Myometrial cell (primary cell): ENCODE measurements around the genes AGFG1, SCYGR7 and SPHKAP.

- RAMPAGE, long total RNA, result no peak
Observed at GRCh38 chr2:226087597-226088251, 688.2 kb downstream of the NYAP2 start.

GRCh38 chr2:226540158-226540689 is 259.4 kb downstream of the IRS1 start:
- RAMPAGE, long total RNA, result no peak

GRCh38 chr2:226631589-226632135 is 168.0 kb downstream of the IRS1 start:
- RAMPAGE, long total RNA, result no peak

DNA sequence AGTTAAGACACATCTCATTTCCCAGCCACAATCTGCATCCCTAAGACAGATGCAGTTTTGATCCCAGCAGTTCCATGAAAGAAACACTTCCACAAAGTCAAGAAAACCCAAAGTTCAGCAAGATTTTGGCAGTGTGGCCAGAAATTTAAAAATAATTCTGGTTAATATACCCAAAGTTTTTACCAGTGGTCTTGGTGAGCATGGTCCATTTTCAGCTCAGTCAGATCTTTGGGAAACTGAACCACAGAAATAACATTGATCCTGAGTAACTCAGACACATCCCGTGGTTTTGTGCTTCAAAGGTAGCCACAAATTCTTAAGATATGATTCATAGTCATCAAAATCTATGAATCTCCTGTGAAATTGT is 147.4 kb downstream of the IRS1 start:
- RAMPAGE, long total RNA, result no peak

GRCh38 chr2:226660529-226661080 is 139.0 kb downstream of the IRS1 start:
- RAMPAGE, long total RNA, result no peak

DNA sequence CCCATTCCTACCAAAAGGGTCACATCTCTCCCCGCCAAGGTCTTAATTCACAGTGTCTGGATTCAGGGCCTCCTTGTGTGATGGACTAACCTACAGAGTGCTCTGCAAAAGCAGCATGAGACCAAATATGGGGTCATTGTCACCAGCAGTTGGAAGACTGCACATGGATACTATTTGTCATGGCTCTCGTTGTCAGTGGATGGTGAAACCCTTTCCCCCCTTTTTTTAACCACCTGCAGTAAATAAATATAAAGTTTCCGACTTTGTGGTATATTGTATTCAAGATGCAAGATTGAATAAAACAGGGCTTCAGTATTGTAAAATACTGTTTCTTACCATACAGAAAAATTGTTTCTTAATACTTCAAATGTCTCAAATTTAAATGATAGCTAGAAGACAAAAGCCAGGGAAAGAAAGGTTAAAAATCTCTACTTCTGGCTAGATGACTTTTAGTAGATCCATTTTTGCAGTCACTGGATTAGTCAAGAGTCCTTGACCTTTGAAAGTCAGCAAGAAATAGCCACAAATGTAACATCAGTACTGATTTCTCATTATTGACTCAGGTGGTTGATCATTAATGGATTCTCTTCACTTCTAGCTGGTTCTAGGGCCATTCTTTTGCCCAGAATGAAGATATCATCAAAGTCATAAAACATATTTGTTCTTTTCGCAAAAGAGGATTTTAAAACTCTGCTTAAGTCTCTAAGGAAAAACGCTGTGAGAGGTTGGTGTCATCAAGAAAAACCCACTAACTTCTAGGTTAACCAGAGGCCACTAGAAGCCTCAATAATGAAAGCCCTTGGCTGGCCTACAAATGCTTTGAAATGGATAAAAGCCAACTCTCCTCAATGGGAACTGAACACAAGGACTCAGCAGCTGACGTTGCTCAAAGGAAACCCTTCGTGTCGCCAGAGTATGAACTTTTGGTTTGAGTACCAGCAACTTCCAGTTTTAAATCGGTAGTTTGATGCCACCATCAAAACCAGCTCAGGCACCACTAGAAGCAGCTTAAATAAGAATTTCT is 66.5 kb downstream of the IRS1 start:
- RAMPAGE, long total RNA, result no peak

DNA sequence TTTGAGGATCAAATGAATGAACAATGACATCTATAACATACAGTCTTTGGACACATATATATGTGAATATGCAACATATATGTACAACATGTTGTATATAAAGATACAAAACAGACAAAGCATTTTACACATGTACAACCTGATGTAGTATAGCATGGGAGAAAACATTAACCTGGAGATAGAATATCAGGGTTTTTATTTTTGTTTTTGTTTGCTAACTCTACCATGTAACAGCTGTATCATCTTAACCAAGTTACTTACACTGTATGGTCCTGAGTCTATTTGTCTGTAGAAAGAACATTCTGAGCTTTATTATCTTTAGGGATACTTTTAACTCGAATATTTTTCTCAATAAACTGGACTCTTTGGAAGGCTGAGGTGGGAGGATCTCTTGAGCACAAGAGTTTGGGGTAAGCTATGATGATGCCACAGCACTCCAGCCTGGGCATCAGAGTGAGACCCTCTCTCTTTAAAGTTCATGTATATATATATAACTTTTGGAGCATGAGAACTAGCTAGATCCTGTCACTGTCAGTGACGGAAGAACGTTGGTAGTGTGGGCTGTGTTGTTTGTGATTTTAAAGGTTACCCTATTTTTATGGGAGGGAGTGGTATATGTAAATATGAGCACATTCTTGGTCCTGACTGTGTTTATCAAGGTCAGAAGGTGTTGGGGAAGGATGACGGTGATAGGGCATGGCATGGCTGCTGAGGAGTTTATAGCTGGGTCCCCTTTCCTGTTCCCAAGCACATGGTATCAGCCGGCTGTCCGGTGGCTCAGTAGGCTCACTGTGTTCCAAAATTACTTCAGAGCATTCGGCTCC is 28.9 kb downstream of the IRS1 start:
- RAMPAGE, long total RNA, result no peak

GRCh38 chr2:226839136-226839588 is 3.3 kb downstream of the RHBDD1 start:
- RAMPAGE, long total RNA, result no peak

DNA sequence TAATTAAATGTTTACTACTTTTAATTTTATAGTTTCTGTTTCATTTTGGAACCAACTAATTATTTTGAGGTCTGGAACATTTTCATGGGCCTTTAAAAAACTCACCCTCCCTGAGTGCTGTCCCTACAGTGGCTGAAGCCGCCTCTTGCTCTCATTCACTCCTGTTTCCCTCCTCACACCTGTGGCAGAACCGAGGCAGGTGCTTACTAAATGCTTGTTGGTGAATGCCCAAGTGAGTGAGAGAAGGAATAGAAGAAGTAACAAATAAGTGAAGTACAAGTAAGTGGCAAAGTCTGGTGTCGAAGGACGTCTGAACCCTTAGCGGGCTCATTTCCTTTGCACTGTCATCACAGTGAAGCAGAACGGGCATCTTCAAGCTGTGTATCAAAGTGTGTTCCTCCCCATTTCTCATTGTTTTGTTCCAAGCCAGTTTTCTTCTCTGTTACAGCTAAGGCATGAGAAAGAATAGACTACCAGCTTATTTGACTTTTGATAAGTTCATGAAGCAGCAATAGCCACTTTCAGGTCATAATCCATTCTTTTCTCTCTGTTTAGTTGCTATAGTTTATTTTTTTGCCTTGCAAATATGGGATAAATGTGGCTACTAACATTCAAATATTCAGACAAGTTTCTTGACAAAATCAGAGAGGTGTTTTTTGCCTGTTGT is 135.3 kb downstream of the RHBDD1 start:
- RAMPAGE, long total RNA, result no peak

GRCh38 chr2:227380754-227381081 is 1.6 kb upstream of the TM4SF20 start:
- RAMPAGE, long total RNA, result no peak

DNA sequence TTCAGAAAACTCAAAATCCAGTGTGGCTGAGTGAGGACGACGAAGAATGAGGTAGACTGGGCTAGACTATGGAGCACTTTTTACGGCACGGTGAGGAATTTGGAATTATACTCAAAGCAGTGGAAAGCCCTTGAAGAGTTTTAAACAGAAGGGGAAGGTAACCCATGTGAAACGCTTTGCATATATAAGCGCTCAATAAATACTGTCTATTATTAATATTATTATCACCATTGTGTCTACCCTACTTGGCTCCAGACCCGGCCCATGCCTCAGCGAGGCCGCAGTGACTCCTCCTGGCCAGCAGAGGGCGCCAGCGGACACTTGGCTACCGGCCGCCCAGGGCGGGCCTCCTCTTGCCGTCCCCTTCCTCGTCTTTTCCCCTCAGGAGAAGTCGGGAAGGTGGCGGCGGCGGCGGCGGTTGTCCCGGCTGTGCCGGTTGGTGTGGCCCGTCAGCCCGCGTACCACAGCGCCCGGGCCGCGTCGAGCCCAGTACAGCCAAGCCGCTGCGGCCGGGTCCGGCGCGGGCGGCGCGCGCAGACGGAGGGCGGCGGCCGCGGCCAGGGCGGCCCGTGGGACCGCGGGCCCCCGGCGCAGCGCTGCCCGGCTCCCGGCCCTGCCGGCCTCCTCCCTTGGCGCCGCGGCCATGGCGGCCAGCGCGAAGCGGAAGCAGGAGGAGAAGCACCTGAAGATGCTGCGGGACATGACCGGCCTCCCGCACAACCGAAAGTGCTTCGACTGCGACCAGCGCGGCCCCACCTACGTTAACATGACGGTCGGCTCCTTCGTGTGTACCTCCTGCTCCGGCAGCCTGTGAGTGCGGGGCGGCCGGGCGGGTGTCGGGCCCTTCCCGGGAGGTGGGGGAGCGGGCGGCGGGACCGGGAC is at the start of gene AGFG1:
Gene AGFG1, plus strand, starts transcription at position 378 of the 882 bp plus-strand sequence.
- RAMPAGE, long total RNA, result no peak

- RAMPAGE, long total RNA, result no peak
Observed at GRCh38 chr2:227493463-227494014, 21.6 kb downstream of the AGFG1 start.

DNA sequence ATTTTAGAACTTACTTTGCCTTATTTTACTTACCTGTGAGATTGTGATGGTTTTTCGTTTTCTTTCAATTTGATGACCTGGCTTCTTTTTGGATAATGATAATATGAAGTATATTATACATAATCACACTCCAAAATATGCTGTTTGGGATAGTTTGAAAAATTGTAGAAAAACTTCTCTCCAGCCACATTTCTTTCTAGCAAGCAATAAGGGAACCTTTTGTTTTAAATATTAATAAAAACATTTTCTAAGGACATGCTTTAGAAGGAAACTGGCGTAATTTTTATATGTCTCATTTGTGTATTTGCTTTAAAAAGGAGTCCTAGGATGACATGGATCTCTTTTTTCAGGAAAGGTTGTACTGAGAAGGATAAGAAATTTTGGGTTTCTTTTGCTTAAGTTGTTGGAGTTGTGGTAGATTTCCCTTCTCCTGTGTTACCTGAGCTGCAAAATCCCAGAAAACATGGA is 56.0 kb downstream of the AGFG1 start:
- RAMPAGE, long total RNA, result no peak

- RAMPAGE, long total RNA, result no peak
Observed at GRCh38 chr2:227566302-227566829, 32.3 kb upstream of the SCYGR2 start.

- RAMPAGE, long total RNA, result no peak
Observed at GRCh38 chr2:227728041-227728426, at the start of gene SCYGR7. Gene SCYGR7 (plus strand): TSS chr2:227728335.

DNA sequence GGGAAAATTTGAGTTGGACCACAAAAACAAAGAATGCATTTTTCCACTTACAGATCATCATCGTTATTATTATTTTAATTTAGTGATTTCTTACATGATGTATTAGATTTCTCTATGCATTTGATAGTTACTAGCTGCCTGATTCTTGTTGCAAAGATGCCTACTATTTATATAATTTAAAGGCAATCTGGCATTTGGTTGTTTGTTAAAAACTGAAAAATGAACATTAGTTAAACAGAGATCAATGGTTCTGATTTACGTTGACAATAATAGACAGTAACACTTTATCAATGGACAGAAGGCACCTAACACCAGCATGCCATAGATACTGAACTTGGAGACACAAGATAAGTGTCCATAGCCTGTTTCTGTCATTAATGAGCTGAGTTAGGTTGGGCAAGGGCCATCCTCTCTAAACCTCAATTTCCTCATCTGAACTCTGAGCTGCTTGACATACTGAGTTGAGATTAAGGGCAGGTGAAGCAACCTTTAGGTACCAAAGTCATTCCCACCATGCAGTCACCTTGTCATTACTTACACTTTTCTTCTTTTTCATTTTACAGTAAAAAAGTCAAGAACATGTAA is 2.9 kb downstream of the CCL20 start:
- RAMPAGE, long total RNA, result no peak

- RAMPAGE, long total RNA, result no peak
Observed at GRCh38 chr2:227854061-227854336, 17.4 kb upstream of the DAW1 start.

- RAMPAGE, long total RNA, result no peak
Observed at GRCh38 chr2:228181378-228182140, at the start of gene SPHKAP. Gene SPHKAP (minus strand): TSS chr2:228181687.

- RAMPAGE, long total RNA, result no peak
Observed at GRCh38 chr2:228466430-228466894, 285.0 kb upstream of the SPHKAP start.

DNA sequence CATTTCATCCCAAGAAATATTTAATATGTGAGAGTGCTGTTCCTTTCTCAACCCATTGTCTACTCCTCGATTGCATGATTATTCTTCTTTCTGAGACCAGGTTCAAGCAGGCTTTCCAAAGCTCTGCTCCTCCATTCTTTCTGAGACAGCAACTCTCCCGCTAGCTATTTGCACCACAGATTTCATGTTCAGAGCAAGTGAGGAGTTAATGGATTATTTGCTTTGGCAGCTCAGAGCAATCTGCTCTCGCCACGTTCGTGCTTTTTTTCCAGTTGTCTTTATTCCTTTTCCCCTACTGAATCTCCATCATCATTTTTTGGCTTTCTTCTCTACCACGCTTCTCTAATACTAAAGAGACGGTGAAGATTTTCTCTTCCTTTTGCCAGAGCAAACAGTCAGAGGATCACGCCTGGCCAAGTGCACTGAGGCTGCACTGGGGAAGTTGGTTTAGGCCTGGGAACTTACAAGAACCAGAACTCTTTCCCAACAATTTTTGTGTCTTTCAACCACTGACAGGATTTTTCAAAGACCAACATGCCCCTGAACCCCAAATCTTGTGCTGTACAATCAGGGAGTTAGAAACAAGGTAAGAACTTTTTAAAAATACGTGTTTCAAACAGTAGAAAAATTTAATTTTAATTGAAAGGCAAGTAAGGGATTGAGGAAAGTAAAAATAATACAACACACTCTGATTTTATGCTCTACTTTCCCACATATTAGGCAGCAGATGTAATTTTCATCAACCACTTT is 172.3 kb downstream of the PID1 start:
- RAMPAGE, long total RNA, result no peak